ENCODE data around the genes BLVRB and EGLN2.

GRCh38 chr19:40424964-40425281 is 869 bp downstream of the SERTAD1 start:
- PRO-cap, result bidirectional peak, plus-strand start at chr19:40425178, minus-strand start at chr19:40425114
- RAMPAGE, long total RNA, 3 experiments, result no peak in any of the 3 experiments

DNA sequence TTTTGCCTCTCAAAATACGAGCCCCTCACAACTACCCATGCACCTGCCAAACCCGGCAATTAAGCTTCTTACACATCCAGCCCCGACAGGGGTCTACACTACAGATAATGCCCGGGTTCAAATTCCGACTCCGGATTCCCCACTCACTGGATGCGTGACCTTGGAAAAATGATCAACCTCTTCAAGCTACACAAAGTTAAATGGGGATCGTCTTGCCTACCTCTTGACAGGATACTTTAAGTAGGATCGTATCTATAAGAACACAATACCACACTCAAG is 363 bp upstream of the SERTAD1 start:
- PRO-cap, result no peak
- RAMPAGE, long total RNA, 3 experiments, result no peak in any of the 3 experiments

- PRO-cap, result no peak
- RAMPAGE, long total RNA, 3 experiments, result no peak in any of the 3 experiments
Observed at GRCh38 chr19:40445518-40446270, 1.6 kb upstream of the SERTAD3 start.

DNA sequence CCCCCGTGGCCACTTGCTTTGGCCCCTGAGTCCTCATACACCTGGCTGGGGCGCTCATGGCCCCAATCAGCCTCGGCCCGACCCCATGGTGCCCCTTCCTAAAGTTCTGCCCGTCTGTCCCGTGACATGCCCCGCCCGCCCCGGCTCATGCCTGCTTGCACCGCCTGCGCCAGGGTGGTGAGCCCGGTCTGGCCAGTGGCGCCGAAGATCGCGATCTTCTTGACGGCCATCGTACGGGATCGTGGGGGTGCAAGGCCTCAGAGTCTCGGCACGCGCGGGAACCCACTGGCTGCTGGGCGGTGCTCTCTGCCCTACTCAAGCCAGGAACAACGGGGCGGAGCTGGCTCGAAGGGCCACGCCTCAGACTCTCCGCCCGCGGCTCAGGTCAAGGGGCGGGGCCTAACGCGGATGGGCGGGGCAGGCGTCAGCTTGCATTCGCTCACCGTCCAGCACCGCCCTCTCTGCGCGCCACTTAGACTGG is at the start of gene BLVRB:
Gene BLVRB (minus strand): TSS at position 287 of the 481 bp plus-strand sequence.
- PRO-cap, result bidirectional peak, plus-strand start outside the sequence, minus-strand start at position 287 of the sequence
- RAMPAGE, long total RNA, 3 experiments, result start-site peak on the minus strand in 3 of 3 experiments, centred at positions 289 to 312 of the sequence, 795 to 2,241 reads per replicate

- PRO-cap, result no peak
- RAMPAGE, long total RNA, 3 experiments, result no peak in any of the 3 experiments
Observed at GRCh38 chr19:40567799-40568487, 8.7 kb upstream of the SHKBP1 start.

GRCh38 chr19:40576987-40577769 is 505 bp downstream of the SHKBP1 start:
- PRO-cap, result unidirectional peak, minus-strand start at chr19:40577401
- RAMPAGE, long total RNA, 3 experiments, result no peak in any of the 3 experiments

DNA sequence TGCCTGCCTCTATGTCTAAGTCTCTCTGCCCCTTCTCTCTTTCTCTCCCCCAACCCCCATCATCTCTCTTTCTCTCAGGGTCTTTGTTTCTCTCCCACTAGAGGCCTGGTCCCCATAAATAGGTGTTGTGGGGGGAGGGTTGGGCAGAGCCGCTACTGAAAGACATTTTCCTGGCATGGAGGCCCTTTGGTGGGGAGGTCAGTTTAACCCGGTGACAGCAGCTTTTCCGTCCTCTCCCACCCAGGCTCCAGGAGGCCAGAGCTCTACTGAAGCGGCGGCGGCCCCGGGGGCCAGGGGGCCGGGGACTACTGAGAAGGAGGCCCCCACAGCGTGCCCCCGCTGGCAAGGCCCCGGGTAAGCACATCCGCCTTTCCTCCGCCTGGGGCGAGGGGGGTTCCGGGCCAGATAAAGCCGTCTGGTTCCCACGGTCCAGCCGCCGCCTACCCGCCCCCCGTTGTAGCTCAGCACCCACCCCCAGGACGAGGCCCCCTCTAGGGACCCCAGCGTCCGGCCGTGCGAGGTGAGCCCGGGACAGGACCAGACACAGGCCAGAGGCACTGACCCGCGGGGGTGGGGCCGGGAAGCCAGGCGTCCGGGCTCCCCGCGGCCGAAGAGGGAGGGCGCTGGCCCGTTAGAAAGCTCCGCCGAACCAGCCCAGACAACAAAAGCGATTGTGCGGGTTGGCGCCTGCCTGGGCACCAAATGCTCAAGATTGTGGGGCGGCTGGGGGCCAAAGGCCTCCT is 1.2 kb upstream of the LTBP4 start:
- PRO-cap, result bidirectional peak, plus-strand start at position 661 of the sequence, minus-strand start at position 663 of the sequence
- RAMPAGE, long total RNA, 3 experiments, result no peak in any of the 3 experiments

- PRO-cap, result no peak
- RAMPAGE, long total RNA, 3 experiments, result no peak in any of the 3 experiments
Observed at GRCh38 chr19:40741758-40742758, 8.2 kb downstream of the ACTMAP start.

DNA sequence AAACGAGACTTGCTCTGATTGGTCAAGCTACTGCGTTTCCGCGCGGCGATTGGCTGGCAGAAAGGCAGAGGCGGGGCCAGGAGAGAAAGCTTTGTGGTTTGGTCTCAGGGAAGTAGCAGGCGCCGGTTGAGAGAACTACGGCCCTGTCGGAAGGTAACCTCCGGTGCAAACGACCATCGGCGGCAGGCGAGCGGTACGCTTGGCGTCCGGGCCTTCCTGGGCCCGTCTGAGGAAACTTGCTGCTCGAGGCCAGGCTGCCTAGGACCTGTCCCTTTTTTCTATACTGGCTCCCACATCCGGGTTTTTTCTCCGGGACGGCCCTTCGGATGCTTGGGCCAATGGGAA is 246 bp upstream of the SNRPA start:
- PRO-cap, result bidirectional peak, plus-strand start at position 59 of the sequence, minus-strand start outside the sequence; unidirectional peak, plus-strand start at position 118 of the sequence; bidirectional peak, plus-strand start outside the sequence, minus-strand start at position 285 of the sequence
- RAMPAGE, long total RNA, 3 experiments, result start-site peak on the plus strand in 2 of 3 experiments, centred at positions 91 to 107 of the sequence, 20 to 31 reads per replicate

DNA sequence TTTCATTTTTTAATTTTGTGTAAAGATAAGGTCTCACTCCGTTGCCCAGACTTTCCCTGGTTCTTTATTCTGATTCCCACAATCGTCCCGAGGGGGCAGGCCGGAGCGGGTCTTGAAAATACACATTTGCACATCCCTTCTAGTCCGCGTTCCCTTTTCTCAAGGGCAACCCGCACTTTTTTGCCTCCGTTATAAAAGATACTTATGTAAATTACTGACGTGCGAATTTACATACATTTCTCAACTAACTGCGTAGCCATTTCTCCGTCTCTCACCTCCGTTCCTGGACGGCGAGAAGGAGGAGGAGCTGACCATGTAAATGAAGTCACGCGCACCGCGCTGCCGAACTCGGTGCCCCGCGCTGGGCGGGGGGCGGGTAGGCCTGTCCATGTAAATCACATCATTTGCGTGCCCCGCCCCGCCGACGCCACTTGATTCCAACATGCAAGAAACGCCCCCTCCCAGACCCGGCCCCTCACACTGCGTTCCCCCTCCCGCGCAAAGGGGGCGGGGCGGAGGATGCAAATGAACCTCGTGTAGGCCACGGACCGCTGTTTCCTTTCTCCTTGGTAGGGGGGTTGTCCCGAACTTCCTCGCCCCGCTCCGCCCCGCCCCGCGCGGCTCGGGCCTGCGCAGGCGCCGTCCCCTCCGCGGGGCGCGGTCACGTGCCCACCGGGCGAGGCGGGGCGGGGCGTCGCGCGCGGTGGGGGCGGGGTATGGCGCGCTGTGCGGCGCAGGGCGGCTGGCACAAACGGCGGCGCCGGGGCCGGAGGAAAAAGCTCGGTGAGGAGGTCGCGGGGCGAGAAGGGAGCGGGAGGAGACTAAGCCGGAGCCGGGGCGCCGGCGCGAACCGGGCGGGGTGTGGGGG is at the start of gene EGLN2:
Gene EGLN2 (plus strand): TSS at position 712 of the 868 bp plus-strand sequence.
- PRO-cap, result unidirectional peak, minus-strand start at position 89 of the sequence; unidirectional peak, minus-strand start at position 161 of the sequence; bidirectional peak, plus-strand start at position 717 of the sequence, minus-strand start at position 298 of the sequence
- RAMPAGE, long total RNA, 3 experiments, result start-site peak on the plus strand in 3 of 3 experiments, centred at positions 738 to 748 of the sequence, 21 to 80 reads per replicate

DNA sequence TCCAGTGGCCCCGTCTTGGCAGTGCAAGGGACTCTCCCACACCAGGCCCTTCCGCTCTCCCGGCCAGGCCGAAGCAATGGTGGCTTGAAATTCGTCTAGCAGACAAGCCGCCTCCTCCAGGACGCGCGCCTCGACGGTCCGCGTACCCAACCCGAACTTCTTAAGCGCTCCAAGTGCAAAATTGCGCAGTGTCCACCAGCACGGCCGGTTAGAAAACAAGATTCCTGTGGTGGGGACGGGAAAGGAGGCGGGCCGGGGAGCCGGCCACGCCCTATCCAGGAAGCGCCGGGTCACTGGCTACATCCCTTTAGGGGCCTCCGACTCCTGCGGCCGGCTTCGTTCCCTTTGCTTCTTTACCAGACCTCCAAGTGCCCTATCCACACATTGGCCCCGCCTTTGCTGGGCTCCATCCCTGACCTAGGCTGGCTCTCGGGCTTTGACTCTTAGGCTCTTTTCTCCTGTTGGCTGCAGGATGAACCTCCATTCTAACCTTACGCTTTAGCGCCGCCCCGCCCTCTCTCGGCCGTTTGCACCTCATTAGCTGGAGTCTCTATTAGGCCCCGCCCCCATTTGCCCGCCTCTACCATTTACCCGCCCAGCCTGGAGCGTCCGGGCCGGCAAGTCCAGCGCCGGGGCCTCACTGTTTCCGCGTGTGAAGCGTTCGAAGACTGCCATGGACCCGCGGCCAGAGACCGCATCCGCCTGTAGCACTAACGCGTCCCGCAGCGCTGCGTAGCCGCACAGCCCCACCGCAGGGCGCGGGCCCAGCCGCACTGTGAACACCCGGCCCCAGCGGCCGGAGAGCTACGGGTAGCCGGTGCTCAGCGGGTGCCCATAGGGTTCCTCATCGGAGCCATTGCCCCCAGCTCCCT is 11.8 kb downstream of the EGLN2 start:
- PRO-cap, result bidirectional peak, plus-strand start at position 300 of the sequence, minus-strand start at position 162 of the sequence; bidirectional peak, plus-strand start at position 594 of the sequence, minus-strand start at position 347 of the sequence; unidirectional peak, plus-strand start at position 594 of the sequence
- RAMPAGE, long total RNA, 3 experiments, result start-site peak on the minus strand in 2 of 3 experiments, centred at positions 213 to 227 of the sequence, 10 to 11 reads per replicate

GRCh38 chr19:40980652-40981295 is 10.3 kb upstream of the CYP2B6 start:
- PRO-cap, result no peak
- RAMPAGE, long total RNA, 3 experiments, result no peak in any of the 3 experiments

GRCh38 chr19:41225853-41226962 is 7.2 kb downstream of the AXL start:
- PRO-cap, result bidirectional peak, plus-strand start at chr19:41225963, minus-strand start at chr19:41225790; bidirectional peak, plus-strand start at chr19:41226254, minus-strand start at chr19:41226277; bidirectional peak, plus-strand start at chr19:41226580, minus-strand start at chr19:41226495
- RAMPAGE, long total RNA, 3 experiments, result no peak in any of the 3 experiments

- PRO-cap, result no peak
- RAMPAGE, long total RNA, 3 experiments, result no peak in any of the 3 experiments
Observed at GRCh38 chr19:41273393-41274160, 9.4 kb downstream of the HNRNPUL1 start.

DNA sequence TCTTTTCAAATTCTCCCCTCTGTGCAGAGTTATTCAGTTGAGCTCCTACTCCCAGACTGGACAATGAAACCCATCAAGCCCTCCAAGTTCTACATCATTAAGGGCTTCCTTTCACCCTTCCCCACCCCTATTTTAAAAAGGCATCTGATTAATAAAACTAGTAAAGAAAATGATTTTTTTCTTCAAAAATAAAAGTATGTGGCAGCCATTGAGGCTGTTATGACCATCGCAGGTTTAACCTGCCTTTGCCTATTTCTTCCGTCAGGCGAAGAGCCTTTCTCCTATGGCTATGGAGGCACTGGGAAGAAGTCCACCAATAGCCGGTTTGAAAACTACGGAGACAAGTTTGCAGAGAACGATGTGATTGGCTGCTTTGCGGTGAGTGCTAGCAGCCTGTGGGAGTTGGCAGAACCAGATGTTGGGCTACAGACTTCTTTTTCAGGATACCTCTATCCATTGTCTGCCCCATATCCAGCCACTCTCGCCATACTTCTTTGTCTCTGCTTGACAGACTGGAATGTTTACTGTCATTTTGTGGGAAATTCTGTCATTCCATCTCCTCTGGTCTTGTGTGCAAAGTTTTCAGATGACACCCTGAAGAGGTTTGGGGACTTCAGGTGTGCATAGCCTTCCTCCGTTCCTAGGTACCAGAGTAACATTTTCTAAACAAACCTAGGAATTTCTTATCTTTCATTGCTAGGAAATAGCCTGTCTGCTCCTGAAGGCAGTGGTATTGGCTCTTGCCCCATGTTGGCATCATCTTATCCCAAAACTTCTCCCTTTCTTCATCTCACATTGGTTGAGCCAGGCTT is 16.9 kb downstream of the HNRNPUL1 start:
- PRO-cap, result no peak
- RAMPAGE, long total RNA, 3 experiments, result no peak in any of the 3 experiments

GRCh38 chr19:41299615-41300271 is 10.2 kb upstream of the CCDC97 start:
- PRO-cap, result bidirectional peak, plus-strand start at chr19:41299970, minus-strand start at chr19:41299795
- RAMPAGE, long total RNA, 3 experiments, result no peak in any of the 3 experiments

DNA sequence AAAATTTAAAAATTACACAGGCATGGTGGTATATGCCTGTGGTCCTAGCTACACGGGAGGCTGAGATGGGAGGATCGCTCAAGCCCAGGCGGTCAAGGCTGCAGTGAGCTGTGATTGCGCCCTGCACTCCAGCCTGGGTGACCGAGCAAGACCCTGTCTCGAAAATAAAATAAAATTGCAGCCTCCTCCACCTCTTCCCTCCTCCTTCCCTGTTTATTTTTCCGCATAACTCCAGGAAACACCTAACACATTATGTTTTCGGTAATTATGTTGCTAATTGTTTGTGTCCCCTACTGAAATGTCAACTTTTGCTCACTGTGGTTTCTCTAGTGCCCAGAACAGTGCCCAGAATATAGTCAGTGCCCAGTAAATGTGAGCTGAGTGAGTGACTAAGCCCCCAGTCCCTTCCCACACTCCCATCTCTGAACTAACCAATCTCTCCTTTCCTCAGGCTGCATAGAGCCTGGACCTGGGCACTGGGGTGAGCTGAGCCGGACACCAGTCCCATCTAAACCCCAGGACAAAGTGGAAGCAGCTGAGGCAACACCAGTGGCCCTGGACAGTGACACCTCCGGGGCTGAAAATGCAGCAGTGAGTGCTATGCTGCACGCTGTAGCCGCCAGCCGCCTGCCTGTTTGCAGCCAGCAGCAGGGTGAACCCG is 6.1 kb downstream of the CCDC97 start:
- PRO-cap, result no peak
- RAMPAGE, long total RNA, 3 experiments, result no peak in any of the 3 experiments

DNA sequence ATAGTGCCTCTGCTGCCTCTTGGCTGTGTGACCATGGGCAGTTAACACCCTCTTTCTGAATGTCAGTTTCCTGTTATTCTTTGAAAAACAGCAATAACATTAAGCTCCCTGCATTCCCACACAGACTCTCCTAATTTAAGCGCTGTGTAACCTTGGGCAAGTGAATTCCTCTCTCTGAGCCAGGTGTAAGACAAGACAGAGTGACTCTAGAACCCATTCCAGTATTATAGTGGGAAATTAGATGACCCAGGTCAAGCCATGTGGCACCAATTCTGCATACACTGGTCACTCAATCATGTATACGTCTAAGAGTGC is 4.6 kb downstream of the TGFB1 start:
- PRO-cap, result no peak
- RAMPAGE, long total RNA, 3 experiments, result no peak in any of the 3 experiments

DNA sequence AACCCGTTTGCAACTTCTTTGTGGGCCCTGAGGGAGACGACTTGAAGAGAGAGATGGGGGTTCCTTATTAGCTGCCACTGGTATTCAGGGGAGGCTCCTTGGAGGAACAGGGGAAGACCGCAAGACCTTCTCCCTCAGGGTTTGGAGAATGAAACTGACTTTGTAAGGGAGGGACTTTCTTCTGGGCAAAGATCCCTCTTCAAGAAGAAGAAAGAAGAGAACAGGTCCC is 439 bp downstream of the BCKDHA start:
- PRO-cap, result no peak
- RAMPAGE, long total RNA, 3 experiments, result no peak in any of the 3 experiments

GRCh38 chr19:41405557-41406254 is 8.1 kb downstream of the BCKDHA start:
- PRO-cap, result no peak
- RAMPAGE, long total RNA, 3 experiments, result no peak in any of the 3 experiments

Measured in subcutaneous adipose tissue (tissue), 3 donors.